Measurements from ENCODE around the gene DIS3.

- PRO-cap: no peak
- RAMPAGE, long total RNA, 5 experiments: no peak in any of the 5 experiments
- RRBS: no CpG with 5 or more reads among the region's 4 CpGs
Measured at GRCh38 chr13:67147099-67147785, 82.9 kb downstream of the PCDH9 start.

DNA sequence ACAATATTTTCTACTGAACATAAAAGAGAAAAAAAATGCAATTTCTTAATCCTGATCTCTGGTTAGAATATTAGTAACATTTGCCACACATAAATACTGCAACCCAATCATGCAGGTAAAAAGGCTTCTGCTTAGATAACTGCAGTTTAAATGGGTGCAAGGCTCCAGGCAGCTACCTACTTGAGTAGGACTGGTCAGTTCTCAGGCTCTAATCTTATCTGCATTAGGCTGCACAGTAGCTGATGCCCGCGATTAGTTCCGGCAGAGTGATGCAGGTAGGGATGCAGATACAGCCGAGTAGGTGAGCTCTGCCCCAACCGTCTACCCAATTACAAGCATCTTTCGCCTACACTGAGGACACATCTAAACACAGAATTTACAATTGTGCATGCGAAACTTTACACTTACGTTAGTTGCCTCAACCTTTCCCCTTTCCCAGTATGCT, 742 bp downstream of the PCDH9 start:
- PRO-cap: no peak
- RAMPAGE, long total RNA, 5 experiments: no peak in any of the 5 experiments
- RRBS: no CpG with 5 or more reads among the region's 8 CpGs

DNA sequence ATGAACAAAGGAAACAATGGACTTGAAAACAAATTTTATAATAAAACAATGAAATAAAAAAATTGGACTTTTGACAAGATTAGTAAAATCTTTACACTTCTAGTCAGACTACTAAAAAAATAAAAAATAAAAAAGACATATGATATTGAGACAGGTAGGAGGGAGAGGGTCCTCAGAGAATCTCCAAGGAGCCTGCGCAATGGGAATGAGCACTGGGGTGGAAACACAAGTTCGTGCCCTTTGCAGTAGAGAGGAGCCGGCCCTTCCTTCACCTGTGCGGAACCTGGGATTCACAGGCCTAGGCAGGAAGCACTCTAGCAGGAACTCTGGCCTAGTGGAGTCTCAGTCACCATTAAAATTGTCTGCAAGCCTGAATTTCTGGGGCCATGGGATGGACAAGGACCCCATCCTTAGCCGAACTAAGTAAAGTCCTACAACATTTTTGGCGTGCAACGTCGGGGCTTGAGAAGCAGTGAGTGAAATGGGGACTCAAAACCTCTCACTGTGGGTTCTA, 1026.6 kb upstream of the PCDH9 start:
- PRO-cap: no peak
- RAMPAGE, long total RNA, 5 experiments: no peak in any of the 5 experiments
- RRBS: no CpG with 5 or more reads among the region's 8 CpGs

- PRO-cap: no peak
- RAMPAGE, long total RNA, 5 experiments: no peak in any of the 5 experiments
- RRBS: 4% methylated on average over 9 of the region's 52 CpGs
Measured at GRCh38 chr13:72726554-72727473, 615 bp downstream of the MZT1 start.

DNA sequence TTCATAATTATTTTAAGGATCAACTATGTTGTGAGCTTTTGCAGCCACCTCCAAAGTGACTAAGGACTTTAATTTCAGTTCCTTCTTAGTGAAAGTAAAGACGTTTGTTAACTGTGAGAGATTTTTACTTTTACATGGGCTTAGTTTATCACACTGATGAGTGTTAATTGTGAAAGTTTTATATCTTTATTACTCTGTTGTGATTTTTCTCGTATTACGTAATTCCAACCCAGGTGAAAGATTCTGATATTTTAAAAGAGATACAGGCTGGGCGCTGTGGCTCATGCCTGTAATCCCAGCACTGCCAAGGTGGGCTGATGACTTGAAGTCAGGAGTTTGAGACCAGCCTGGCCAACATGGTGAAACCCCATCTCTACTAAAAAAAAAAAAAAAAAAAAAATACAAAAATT, 2.8 kb downstream of the BORA start:
- PRO-cap: no peak
- RAMPAGE, long total RNA, 5 experiments: no peak in any of the 5 experiments
- RRBS: no CpG with 5 or more reads among the region's 4 CpGs

- PRO-cap: bidirectional peak, plus-strand start at chr13:72782133, minus-strand start at chr13:72781888
- RAMPAGE, long total RNA, 5 experiments: start-site peak on the plus strand in 3 of 5 experiments, at chr13:72782129-72782247 at its widest, 31 to 1,292 reads per replicate; start-site peak on the minus strand in 4 of 5 experiments, at chr13:72781701-72781918 at its widest, 14 to 239 reads per replicate
- RRBS: 1% methylated on average over 21 of the region's 85 CpGs
Measured at GRCh38 chr13:72781227-72782409, at the start of gene DIS3. TSS of gene DIS3 (minus strand) at chr13:72781900.

DNA sequence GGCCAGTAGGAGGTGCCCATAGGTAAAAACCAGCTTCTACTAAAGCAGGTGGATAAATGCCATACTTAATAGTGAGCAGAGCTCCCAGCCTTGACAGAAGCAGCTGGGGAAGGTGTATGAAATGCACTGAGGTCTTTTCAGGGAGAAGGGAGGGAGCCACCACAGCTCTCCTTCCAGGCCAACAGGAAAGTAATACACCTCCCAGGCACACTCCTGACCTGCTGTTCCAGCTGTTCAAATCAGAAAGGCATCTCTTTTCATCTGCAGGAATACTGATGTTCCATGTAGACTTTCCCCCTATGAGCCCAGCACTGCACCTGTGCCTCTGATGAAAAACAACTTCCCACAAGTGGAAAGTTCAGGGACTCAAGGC, 105.9 kb upstream of the KLF5 start:
- PRO-cap: unidirectional peak, plus-strand start at position 96 of the sequence
- RAMPAGE, long total RNA, 5 experiments: no peak in any of the 5 experiments

DNA sequence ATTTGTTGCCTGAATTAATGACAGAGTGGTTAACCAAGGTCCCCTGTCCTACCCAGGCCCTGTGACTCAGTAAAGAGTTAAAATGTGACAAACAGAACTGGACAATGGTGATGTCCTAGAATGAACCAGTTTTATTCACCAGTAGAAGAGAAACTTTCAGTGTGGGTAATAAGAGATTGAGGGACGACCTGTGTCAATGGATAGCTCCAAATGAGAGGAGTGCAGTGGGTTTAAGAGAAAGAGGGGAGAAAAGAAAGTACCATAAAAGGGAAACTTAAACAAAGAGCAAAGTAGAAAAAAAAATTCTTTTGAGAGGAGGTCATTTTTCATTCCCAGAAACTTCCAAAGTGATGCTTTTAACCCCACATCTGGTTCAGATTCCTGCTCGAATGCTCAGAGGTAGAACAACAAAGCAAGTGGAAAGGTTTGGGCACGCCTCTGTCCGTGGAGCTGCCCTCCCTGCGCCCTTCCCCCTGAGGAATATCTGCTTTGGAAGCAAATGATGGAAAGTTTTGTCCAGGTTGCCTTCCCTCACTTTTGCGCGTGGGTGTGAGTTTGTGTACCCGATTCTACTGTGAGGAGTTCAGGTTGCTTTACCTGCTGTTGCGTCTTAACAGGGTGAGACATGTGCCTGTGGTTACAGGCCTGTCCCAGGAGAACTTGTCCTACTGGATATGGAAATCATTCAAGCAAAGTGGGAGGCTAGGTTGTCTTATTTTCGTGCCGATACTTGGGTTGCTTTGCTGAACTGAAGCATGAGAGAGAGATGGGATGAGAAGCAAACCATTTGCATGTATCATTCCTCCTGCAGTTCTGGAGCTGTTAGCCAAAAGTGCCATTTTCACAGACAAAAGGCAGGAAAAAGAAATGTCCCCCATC, 110.1 kb downstream of the KLF5 start:
- PRO-cap: no peak
- RAMPAGE, long total RNA, 5 experiments: no peak in any of the 5 experiments
- RRBS: no CpG with 5 or more reads among the region's 11 CpGs

DNA sequence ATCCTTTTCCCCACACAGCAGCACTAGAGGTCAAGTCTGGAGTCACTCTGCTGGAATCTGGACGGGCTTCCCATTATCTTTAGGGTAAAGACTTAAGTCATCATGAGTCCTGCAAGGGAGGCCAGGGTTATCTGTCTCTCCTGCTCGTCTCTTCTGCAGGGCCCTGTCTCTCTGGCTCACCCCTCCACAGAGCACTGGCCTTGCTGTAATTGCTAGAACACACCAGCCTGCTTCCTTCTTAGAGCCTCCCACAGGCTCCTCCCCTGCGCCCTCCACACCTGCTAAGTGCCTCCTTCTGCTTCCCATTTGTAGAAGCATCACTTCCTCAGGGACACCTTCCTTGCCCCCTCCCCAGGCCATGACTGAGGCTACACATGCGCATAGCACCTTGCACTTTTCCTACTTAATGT, 162.6 kb downstream of the KLF5 start:
- PRO-cap: no peak
- RAMPAGE, long total RNA, 5 experiments: no peak in any of the 5 experiments
- RRBS: no CpG with 5 or more reads among the region's 4 CpGs

DNA sequence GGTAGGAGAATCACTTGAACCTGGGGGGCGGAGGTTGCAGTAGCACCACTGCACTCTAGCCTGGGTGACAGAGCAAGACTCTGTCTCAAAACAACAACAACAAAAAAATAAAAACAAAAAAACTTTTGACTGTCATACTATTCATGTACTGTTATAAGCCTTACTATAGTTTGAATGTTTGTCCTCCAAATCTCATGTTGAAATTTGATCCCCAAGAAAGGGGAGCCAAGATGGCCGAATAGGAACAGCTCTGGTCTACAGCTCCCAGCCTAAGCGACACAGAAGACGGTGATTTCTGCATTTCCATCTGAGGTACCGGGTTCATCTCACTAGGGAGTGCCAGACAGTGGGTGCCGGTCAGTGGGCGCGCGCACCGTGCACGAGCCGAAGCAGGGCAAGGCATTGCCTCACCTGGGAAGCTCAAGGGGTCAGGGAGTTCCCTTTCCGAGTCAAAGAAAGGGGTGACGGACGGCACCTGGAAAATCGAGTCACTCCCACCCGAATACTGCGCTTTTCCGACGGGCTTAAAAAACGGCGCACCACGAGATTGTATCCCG, 581.6 kb downstream of the KLF5 start:
- PRO-cap: no peak
- RAMPAGE, long total RNA, 5 experiments: no peak in any of the 5 experiments
- RRBS: no CpG with 5 or more reads among the region's 24 CpGs

GRCh38 chr13:73914921-73915543, 856.2 kb downstream of the KLF5 start:
- PRO-cap: no peak
- RAMPAGE, long total RNA, 5 experiments: no peak in any of the 5 experiments
- RRBS: no CpG with 5 or more reads among the region's 6 CpGs

DNA sequence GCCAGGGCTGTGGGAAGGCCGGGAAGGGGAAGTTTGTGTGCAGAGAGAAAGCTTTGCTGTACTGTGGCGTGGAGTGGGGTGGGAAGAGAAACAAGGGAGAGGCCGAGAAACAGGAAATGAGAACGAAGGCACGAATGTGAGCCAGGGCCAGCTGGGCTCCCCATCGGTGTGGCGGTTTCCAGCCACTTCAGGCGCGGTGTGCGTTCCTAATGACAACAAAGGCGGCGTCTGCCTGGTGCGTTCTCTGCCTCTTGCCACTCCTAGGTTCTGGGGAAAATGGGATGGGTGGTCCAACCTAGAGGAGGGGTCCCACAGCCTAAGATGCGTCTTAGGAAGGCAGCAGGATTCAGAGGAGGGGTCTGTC, 1076.9 kb downstream of the KLF5 start:
- PRO-cap: no peak
- RAMPAGE, long total RNA, 5 experiments: no peak in any of the 5 experiments
- RRBS: 5% methylated on average over 1 of the region's 14 CpGs

- PRO-cap: no peak
- RAMPAGE, long total RNA, 5 experiments: no peak in any of the 5 experiments
Measured at GRCh38 chr13:74202060-74202282, 1143.2 kb downstream of the KLF5 start.

GRCh38 chr13:74552619-74553111, 929.3 kb downstream of the TBC1D4 start:
- PRO-cap: no peak
- RAMPAGE, long total RNA, 5 experiments: no peak in any of the 5 experiments
- RRBS: no CpG with 5 or more reads among the region's 7 CpGs

DNA sequence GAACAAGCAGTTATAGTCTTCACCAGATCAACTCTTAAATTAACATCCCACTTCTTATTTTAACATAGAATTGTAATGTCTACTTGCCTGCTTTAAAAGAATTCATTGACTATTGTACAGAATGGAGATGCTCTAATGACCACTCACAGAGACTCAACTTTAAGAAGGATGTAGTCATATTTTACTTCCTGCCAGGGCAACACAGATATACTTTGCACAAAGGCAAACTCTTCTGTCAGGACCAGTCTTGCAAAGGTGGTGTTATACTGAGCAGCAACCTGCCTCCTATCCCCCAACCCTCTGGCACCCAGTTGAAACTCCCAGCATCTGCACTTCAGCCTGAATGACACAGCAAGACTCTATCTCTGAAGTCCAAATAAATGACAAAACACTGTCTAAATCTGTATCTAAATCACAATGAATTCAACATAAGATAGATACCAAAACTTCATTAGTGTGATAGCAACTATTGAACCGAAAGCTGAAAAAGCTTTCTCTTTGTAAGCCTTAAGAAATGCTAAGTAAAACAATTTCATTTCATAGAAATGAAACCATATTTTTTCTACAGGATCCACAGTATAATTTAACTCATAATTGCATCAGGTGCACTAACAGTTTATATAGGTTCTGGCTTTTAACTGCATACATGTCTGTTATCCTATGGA, 163.8 kb downstream of the TBC1D4 start:
- PRO-cap: no peak
- RAMPAGE, long total RNA, 5 experiments: start-site peak on the minus strand in 1 of 5 experiments, centred at position 427 of the sequence, 8 reads per replicate
- RRBS: no CpG with 5 or more reads among the region's 1 CpG

- PRO-cap: bidirectional peak, plus-strand start at chr13:75538109, minus-strand start at chr13:75537841
- RAMPAGE, long total RNA, 5 experiments: no peak in any of the 5 experiments
- RRBS: no CpG with 5 or more reads among the region's 19 CpGs
Measured at GRCh38 chr13:75537992-75538598, 454 bp upstream of the COMMD6 start.

DNA sequence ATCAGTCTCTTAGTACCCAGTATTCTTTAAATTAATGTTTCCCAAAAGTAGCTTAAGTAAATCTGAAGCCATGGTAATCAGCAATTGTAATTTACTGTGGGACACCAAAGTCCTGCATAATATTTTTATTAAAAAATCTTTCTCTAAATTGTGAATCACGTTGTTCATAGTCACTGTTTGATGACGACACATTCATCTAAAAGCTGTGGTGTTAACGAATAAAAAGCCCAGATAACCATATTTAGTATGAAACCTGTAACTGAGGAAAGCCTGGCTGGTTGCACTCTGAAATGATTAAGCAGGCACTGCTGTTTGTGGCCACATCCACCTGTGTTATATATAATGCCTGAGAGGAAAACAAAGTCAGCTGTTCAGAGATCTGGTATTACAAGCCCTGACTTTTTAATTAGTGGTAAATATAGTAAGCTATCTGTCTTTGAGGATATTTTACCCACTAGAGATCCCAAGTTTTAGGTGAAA, 79.4 kb downstream of the LMO7 start:
- PRO-cap: no peak
- RAMPAGE, long total RNA, 5 experiments: no peak in any of the 5 experiments
- RRBS: no CpG with 5 or more reads among the region's 3 CpGs

DNA sequence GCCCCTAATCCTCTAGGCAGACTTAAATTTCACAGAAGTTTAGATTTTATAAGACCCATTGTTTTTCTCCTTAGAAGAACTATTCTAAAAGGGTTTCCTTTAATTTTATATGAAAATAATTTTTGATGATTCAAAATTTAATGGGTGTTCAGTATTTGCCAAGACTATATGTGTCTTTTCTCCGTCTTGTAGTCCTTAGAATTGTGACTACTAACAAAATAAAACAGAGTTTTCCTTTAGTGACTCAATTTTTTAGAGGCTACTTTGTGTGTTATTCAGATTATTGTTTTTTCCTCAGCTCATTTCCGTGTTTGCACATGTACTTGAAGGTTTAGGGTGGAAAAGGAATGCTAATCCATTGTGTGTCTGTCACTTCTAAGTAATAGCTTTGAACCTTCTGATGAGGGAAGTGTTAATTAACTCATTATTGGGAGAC, 88.5 kb downstream of the LMO7 start:
- PRO-cap: unidirectional peak, minus-strand start at position 197 of the sequence
- RAMPAGE, long total RNA, 5 experiments: no peak in any of the 5 experiments
- RRBS: no CpG with 5 or more reads among the region's 2 CpGs

GRCh38 chr13:75870356-75871052, 234.4 kb downstream of the LMO7 start:
- PRO-cap: no peak
- RAMPAGE, long total RNA, 5 experiments: no peak in any of the 5 experiments
- RRBS: no CpG with 5 or more reads among the region's 18 CpGs

DNA sequence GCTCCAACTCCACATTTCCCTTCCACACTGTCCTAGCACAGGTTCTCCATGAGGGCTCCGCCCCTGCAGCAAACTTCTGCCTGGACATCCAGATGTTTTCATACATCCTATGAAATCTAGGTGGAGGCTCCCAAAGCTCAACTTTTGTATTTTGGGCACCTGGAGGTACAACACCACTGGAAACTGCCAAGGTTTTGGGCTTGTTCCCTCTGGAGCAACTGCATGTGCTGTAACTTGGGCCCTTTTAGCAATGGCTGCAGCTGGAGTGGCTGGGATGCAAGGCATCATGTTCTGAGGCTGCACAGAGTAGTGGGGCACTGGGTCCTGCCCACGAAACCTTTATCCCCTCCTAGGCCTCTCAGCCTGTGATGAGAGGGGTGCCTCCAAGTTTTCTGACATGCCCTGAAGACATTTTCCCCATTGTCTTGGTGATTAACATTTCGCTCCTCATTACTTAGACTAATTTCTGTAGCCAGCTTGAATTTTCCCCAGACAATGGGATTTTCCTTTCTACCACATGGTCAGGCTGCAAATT, 450.8 kb downstream of the LMO7 start:
- PRO-cap: no peak
- RAMPAGE, long total RNA, 5 experiments: no peak in any of the 5 experiments
- RRBS: no CpG with 5 or more reads among the region's 3 CpGs